ENCODE results near the gene BEGAIN.

- PRO-cap: no peak
- RAMPAGE, long total RNA, 2 experiments: no peak in any of the 2 experiments
These were observed 9.4 kb downstream of the DEGS2 start for GRCh38 chr14:100149866-100150631.

GRCh38 chr14:100325945-100326521 lies 2.9 kb downstream of the SLC25A47 start:
- PRO-cap: no peak
- RAMPAGE, long total RNA, 2 experiments: no peak in any of the 2 experiments

- PRO-cap: no peak
- RAMPAGE, long total RNA, 2 experiments: no peak in any of the 2 experiments
These were observed 64.6 kb downstream of the WDR25 start for GRCh38 chr14:100440853-100441318.

DNA sequence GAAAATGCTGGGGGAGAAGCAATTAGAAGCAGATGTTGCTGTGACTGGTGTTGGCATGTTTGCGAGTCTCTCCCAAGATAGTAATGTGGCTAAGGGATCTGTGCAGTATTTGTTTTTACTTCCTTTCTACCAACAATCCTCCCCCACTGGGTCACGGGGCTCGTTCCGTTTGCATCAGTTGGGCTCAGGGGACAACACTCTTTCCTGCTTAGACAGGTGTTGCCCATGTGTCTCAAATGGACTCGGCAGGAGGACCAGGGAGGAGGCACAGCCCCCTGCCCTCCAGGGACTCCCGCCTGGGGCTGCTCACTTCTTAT lies 100.9 kb downstream of the BEGAIN start:
- PRO-cap: no peak
- RAMPAGE, long total RNA, 2 experiments: no peak in any of the 2 experiments

GRCh38 chr14:100529455-100529654 lies 57.9 kb downstream of the BEGAIN start:
- PRO-cap: no peak
- RAMPAGE, long total RNA, 2 experiments: no peak in any of the 2 experiments

DNA sequence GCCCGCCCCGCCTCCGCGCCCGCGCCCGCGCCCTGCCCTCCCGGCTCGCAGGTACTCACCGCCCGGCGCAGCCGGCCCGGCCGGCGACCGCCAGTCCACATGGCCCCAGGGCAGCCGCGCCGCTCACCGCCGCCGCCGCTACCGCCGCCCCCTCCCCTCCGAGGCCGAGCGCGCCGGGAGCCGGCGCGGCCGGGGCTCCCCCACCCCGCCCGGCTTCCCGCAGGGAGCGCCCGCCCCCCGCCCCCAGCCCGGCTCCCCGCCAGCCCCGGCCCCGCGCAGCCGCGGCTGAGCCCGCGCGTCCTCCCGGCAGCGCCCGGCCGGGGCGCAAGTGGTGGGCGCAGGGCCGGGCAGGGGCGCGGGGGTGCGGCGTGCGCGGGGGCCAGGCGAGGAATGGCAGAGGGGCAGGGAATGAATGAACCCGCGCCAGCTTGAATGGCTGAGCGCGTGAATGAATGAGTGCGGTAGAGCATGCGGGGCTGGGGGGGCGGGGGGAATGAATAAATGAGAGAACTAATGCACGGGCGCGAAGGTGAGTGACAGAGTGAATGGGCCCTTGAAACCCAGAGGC lies at the start of gene BEGAIN:
BEGAIN (minus strand) TSS at position 228 of the 568 bp plus-strand sequence.
- PRO-cap: bidirectional peak, plus-strand start at position 70 of the sequence, minus-strand start outside the sequence; unidirectional peak, plus-strand start at position 70 of the sequence
- RAMPAGE, long total RNA, 2 experiments: no peak in any of the 2 experiments

DNA sequence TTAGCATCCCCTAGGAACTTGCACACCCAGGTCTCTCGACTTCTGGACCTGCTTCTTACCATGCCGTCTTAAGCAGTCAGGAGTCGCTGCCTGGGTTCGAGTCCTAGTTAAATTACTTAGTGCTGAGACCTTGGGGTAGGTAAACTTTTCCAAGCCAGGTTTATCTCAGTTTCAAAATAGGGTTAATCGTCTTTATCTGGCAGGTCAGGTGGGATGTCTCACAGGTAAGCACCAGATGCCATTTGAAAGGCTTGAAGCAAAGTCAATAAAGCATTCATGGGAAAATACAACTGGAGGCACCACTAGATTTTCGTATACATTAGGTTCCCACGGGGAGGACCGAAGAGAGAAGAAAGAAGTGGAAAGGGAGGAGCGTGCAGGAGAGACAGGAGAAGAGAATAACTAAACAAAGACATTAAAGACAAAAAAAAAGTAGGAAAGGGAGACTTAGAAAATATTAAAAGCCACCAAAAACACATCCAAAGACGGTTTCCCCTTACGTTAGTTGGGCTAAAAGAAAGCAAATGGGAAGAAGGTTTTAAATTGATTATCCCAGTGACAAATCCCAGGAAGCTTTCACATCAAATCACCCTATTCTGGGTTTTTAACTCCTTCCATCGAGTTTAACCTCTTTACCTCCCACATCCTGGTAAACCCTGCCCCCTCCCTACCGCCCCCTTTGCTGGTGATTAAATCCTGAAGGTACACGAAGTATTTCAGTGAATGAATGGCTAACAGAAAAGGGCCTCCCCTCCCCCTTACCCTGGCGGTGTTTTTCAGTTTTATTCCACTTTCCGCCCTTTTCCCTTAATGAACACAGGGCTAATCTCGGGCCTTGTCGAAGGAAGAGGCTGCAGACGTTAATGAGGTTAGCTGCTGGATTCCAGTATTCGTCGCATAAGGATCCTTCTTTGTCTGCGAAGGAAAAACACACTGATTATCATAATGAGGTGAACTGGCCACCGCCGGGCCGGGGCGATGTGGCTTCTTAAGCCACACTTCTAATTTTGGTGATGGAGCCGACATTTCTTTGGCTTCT lies 71.5 kb downstream of the RTL1 start:
- PRO-cap: no peak
- RAMPAGE, long total RNA, 2 experiments: no peak in any of the 2 experiments

DNA sequence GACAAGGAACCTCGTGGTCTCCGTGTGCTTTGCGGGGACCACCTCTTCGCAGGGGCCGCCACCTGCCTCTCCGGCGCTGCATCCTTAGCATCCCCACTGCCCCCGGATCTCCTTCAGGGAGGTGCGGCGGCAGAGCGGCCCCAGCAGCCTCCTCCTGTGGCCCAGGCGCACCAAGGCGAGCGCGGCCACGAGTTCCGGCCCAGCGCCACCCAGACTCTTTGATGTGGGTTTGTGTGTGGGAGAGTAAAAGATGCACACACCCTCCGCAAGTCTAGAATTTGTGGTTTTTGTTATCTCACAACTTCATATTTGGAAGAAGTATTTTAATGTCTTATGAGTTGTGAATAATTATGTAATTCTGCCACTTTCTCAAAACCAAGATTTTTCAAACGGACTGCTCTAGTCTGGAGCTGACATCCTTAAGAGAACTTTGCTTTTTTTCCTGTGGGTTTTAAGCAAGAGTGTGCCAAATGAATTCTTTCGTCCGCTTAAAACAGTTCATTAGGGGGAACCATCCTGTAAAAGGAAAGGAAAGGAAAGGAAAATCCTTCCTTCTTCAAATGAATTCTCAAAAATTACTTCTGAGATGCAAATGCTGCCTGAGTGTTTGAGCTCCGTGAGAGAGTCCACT lies 318.9 kb upstream of the PPP2R5C start:
- PRO-cap: no peak
- RAMPAGE, long total RNA, 2 experiments: no peak in any of the 2 experiments

DNA sequence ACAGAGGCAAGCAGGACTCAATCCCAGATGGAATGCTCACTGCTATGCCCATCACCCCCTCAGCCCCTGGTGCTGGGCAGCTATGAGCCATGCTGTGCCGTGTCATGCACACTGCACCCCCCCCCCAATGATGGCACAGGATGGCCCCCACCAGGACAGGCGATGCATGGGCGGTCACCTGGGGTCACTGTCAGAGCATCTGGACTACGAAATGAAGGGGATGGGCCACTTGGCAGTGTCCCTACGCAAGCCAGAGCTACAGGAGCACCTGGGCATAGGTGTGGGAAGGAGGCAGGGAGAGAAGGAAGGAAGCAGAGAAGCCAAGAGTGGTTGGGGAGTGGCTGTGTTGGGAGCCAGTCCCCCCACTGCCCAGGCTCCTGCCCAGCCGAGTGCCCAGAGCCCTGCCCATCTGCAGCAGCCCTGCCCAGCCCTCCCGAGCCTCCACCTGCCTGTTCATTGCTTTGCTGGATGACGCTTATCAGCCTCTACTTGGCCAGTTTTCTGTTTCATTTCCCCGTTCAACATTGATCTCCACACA lies 285.1 kb upstream of the PPP2R5C start:
- PRO-cap: bidirectional peak, plus-strand start at position 456 of the sequence, minus-strand start at position 411 of the sequence
- RAMPAGE, long total RNA, 2 experiments: no peak in any of the 2 experiments

DNA sequence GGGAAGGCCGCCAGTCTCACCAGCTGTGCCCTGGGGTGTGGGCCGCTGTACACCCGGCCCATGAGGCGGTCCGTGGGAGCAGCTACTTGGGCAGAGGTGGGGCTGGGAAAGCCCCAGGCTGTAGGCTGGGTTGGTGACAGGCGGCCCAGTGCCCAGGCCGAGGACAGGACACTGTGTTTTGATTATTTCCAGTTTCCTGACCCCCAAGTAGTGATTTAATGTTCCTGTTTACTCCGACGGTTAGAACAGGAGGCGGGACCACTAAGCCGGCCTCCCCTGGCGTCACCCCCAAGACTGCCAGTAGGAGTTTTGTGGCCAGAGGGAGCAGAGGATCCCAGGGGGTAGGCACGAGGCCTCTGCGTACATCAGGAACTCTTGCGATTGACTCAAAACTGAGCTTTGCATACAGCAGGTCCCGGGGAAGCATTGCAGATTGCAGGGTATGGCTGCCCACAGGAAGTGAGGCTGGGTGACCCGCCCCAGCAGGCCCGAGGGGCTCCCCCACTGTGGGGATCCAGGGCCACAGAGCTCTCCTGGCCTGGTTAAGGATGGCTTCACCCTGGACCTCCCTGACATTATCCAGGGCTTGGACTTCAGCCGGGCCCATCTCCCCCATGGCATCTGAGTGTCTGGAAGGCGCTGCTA lies 242.7 kb upstream of the PPP2R5C start:
- PRO-cap: unidirectional peak, plus-strand start at position 303 of the sequence
- RAMPAGE, long total RNA, 2 experiments: no peak in any of the 2 experiments

- PRO-cap: no peak
- RAMPAGE, long total RNA, 2 experiments: no peak in any of the 2 experiments
These were observed 177.0 kb upstream of the PPP2R5C start for GRCh38 chr14:101584547-101584887.

GRCh38 chr14:101590001-101590405 lies 171.5 kb upstream of the PPP2R5C start:
- PRO-cap: no peak
- RAMPAGE, long total RNA, 2 experiments: no peak in any of the 2 experiments

- PRO-cap: no peak
- RAMPAGE, long total RNA, 2 experiments: no peak in any of the 2 experiments
These were observed 46.1 kb upstream of the PPP2R5C start for GRCh38 chr14:101715226-101715996.

GRCh38 chr14:101718555-101719156 lies 42.9 kb upstream of the PPP2R5C start:
- PRO-cap: no peak
- RAMPAGE, long total RNA, 2 experiments: no peak in any of the 2 experiments

DNA sequence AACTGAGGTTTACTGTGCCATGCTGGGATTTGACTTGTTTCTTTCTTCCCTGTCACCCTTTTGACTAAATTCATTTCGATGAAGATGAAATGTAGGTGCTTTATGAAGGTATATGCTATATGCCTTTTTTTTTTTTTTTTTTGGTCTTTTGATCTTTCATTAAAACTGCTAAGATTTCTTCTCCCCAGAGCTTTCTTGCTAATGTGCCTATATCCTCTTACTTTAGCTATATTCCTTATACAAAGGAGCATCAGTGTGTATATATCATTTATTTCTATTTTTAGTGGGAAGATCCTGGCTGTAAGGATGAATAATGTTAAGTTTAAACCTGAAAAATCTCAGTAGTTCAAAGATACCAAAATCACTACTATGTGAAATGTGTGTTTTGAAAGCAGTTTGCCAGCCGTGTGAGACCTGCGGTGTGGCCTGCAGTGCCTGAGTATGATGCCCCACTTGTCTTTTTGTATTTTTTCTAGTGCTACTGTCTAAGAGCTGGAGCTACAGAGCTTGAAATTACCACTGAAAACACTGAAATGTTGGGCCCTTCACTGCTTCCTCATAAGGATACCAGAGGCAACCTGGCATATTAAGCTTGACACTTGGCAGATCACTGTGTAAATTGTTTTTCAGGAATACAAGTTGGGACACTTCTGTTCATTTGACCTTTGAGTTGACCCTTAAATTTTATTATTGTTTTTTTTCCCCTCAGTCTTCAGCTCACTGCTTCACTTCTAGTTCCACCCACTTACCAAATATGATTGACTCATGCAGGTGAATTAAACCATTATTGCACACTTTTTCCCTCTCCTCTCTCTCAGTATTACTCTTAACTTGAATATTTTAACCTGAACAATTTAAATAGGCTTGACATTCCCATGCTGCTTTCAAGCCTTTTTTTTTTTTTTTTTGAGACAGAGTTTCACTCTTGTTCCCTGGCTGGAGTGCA lies 3.4 kb downstream of the PPP2R5C start:
- PRO-cap: no peak
- RAMPAGE, long total RNA, 2 experiments: no peak in any of the 2 experiments

DNA sequence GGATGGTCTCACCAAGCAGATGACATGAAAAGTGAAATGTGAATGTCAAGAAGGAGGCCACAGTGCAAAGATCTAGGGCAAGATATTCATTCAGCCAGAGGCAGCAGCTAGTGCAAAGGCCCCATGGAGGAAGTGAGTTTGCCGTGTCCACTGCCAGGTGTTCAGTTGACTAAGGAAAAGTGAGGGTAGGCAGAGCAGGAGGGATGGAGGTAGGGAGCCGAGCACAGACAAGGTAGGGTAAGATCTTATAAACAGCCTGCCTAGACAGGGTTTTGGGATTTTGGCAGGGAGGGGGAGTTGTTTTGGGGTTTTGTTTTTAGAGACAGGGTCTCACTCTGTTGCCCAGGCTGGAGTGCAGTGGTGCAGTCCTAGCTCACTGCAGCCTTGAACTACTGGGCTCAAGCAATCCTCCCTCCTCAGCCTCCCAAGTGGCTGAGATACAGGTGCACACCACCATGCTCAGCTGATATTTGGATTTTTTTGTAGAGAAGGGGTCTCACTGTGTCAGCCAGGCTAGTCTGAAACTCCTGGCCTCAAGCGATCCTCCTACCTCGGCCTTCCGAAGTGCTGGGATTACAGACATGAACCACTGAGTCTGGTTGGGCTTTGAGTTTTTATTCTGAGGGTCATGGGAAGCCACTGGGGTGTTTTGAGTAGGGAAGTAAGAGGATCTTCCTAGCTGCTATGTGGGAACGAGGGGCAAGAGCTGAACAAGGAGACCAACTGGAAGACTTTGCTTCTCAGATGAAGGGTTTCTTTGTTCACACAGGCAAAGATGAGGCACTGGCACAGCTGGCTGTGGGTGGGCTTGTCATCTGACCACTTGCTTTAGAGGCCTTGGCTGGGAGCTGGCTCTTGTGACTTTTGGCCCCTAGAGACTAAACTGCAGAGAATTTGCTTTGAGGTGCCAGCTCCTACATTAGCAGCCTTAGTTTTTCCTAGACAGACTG lies 12.2 kb downstream of the PPP2R5C start:
- PRO-cap: no peak
- RAMPAGE, long total RNA, 2 experiments: no peak in any of the 2 experiments

DNA sequence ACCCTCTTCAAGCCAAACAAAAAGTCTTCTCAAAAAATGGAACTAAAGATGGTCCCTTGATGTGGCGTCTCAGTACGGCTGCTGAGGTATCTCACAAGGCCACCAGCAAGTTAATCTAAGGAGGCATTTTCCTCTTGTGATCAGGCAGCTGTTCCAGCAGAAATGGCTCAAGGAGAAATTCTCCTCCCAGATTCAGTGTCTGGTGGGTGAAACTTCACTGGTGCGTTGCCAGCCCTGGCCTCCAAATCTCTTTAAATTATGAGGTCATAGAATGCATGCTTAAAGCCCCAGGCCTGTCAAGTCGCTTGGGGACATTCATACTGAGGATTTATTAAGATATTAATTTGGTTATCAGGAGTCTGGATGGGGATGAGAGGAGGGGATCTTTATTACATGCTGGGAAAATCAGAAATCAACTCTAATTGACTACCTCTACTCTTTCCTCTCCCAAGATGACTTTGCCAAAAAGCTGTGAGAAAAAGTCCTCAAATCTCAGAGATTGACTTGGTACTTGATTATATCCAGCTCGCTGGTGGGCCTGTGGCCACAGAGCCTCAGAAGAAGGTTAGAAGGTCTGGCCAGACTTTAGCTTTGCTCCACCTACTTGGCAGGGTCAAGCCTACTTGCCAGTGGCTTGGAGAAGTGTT lies 73.0 kb downstream of the PPP2R5C start:
- PRO-cap: no peak
- RAMPAGE, long total RNA, 2 experiments: no peak in any of the 2 experiments

DNA sequence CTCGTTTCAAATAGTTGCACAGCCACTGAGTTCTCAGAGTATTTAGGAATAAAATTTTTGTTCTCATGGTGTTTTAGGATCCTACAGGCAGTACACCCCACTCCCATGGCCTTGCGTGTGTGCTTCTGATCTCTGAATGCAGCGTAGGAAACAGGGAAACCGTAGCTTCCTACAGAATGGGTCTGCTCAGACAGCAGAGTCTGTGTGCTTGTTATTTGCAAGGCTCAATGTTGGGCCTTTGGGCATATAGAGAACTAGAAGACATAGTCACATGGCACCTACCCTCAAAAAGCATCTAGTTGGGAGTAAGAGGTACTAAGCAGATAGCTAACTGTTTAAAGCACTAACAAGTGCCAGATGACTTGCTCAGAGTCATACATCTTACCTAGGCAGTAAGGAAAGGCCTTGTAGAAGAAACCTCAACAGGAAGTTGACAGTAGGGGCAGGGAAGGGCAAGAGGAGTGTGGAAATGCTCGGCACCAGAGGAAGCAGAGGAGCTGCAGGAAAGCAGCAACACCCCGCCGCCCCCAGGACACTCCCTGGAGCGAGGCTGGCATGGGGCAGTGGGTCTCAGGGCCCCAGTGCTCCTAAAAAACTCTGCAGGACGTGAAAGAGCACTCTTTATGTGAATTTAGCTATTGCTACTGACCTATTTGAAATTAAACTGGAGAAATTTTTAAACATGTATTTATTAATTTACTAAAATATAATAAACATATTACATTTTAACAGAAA lies 92.8 kb downstream of the PPP2R5C start:
- PRO-cap: no peak
- RAMPAGE, long total RNA, 2 experiments: no peak in any of the 2 experiments

DNA sequence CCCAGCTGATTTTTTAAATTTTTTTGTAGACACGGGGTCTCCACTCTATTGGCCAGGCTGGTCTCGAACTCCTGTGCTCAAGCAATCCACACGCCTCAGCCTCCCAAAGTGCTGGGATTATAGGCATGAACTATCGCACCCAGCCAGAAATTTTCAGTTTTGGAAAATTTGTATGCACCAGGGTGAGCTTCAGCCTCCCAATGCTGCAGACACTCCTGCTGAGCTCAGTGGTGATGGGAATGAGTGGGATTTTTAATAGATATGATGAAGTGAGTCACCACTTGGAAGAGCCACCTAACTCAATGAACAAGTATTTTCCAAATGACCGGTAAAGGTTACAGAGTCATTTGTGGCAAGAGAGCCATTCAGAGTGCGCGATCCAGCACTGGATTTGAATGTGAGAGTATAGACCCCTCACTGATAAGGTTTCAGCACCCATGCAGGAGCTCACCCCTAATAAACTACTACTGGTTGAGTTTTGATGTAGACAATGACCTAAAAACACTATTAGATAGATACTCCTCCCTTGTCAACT lies 100.6 kb downstream of the PPP2R5C start:
- PRO-cap: no peak
- RAMPAGE, long total RNA, 2 experiments: no peak in any of the 2 experiments

- PRO-cap: no peak
- RAMPAGE, long total RNA, 2 experiments: no peak in any of the 2 experiments
These were observed 76.9 kb upstream of the DYNC1H1 start for GRCh38 chr14:101887417-101887912.